Prostate gland (tissue), 2 donors: ENCODE measurements around the gene C8B.

- PRO-cap = no peak
- RAMPAGE, long total RNA, 2 experiments = no peak in any of the 2 experiments
Observed at GRCh38 chr1:56508035-56509385, 70.9 kb downstream of the PLPP3 start.

GRCh38 chr1:56530517-56531283 lies 48.7 kb downstream of the PLPP3 start:
- PRO-cap = no peak
- RAMPAGE, long total RNA, 2 experiments = no peak in any of the 2 experiments

DNA sequence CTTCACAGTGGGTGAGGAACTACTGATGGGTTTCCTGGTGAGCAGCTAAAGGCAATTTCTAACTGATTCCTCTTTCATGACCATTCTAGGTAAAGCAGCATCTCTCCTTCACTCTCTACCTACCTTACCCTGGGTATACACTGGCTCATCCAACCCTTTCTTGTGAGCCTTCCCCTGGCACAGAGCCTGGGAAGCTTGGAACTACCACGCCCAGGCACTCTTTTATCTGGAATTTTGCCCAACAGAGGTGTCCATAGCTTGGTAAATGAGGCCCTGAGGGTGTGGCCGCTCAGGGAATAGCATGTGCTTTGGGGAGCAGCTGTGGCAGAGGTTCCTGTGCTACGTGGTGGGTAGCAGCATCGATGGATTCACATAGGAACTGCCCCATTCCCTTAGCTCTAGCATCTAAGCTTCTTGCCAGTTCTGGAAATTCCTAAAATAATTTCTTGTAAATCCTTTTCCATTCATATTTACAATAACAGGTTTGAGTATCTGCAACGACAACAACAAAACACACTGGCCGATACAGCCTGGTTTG lies 21.8 kb downstream of the FYB2 start:
- PRO-cap = no peak
- RAMPAGE, long total RNA, 2 experiments = no peak in any of the 2 experiments

GRCh38 chr1:56965510-56966542 lies at the start of gene C8B:
Gene C8B, minus strand, starts transcription at chr1:56966015.
- PRO-cap = no peak
- RAMPAGE, long total RNA, 2 experiments = no peak in any of the 2 experiments

GRCh38 chr1:56967682-56968332 lies 2.0 kb upstream of the C8B start:
- PRO-cap = no peak
- RAMPAGE, long total RNA, 2 experiments = no peak in any of the 2 experiments

DNA sequence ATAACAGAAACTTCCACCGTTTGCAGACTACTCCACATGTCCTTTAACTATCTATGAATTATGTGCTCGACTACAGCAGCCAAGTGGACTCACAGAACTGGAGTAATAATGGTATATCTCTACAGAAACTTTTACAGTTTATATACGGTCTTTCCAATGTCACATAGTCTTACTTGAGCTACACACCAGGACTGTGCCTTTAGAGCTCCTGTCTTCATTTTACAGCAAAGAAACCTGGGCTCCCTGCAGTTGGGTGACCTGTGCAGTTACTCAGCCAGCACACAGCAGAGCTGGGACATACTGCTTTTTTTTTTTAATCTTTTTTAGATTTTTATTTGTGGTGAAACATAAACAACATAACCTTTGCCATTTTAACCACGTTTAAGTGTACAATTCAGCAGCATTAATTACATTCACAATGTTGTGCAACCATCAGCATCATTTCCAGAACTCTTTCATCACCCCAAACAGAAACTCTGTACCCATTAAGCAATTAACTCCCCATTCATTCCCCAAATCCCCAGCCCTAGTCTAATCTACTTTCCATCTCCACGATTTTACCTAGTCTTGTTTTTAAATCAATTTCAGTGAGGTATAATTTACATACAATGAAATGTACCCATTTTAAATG lies 37.5 kb upstream of the C8B start:
- PRO-cap = no peak
- RAMPAGE, long total RNA, 2 experiments = no peak in any of the 2 experiments

DNA sequence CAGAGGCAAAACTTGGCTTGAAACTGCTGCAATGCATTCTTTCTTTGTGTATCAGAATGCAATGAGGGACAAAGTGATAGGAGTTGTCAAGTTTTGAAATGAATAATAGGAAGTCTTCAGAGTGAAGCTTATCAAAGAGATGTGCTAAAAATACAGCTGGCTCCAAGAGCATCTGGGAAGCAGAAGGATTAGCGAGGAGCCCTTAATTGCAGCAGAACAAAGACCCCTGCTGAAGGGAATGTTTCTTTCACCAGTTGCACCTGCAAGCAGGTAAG lies 124.2 kb upstream of the C8B start:
- PRO-cap = no peak
- RAMPAGE, long total RNA, 2 experiments = no peak in any of the 2 experiments

- PRO-cap = unidirectional peak, minus-strand start at chr1:57127470
- RAMPAGE, long total RNA, 2 experiments = no peak in any of the 2 experiments
Observed at GRCh38 chr1:57127417-57127616, 161.5 kb upstream of the C8B start.

GRCh38 chr1:57622913-57623544 lies 199.2 kb upstream of the DAB1 start:
- PRO-cap = no peak
- RAMPAGE, long total RNA, 2 experiments = no peak in any of the 2 experiments

DNA sequence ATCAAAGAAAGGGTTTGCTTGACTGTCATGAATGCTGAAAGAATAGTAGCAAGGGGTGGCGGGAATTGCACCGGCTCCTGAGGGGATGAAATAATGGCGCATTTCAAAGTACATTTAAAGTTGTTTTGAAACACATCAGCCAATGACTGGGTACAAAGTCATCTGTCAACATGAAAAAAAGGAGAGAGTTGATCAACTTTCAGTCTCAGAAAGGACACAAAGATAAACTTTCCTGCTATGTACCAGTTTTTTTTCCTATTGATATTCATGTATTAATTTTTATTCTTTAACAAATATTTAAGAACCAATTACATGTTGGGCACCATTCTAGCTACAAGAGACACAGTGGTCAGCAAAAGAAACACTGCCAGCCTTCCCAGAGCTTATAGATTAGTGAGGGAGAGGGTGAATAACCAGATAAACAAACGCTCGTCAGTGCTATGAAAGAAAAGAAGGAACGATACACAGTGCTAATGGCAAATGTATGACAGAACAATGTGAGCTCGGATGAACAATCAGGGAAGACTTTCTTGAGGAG lies 99.3 kb downstream of the OMA1 start:
- PRO-cap = no peak
- RAMPAGE, long total RNA, 2 experiments = no peak in any of the 2 experiments

DNA sequence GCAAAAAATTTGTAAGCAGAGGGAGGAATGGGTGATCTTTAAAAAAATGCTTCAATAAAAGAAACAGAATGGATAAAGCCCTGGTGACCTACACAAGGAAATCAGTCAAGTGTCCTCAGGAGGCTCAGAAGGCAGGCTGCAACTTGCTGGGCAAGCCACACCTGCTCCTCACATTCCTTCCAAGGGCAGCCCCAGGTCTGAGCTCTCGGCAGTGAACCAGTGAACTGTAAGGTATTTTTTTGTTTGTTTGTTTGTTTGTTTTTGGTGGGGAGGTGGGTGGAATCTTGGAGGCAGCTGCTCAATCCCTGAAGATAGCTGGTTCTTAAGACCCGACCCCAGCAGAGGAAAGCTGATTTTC lies 4.3 kb downstream of the TACSTD2 start:
- PRO-cap = unidirectional peak, plus-strand start at position 182 of the sequence
- RAMPAGE, long total RNA, 2 experiments = no peak in any of the 2 experiments

DNA sequence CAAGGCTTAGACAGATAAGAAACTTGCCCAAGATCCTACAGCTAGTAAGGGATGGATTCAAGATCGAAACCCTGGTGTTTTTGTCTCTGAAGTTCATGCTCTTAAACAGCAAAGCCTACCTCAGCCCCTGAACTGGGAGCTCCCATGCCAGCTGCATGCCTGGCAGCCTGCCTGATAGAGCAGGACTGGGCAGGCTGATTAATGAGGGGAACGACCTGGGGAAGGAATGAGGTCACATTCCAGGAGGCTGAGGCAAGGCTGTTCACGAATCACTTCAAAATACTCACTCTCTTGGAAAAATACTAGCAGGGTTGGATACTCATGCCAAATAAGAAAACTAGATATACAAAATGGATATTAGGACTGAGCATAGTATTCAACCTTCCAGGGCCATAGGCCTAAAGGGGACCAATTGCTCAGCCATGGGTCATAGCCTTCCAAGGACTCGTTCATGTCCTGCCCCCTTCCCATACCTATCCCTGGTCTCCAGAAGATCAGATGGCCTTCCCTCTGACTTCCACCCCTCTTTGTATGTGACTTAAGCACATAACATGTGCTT lies 15.5 kb upstream of the TACSTD2 start:
- PRO-cap = no peak
- RAMPAGE, long total RNA, 2 experiments = no peak in any of the 2 experiments

GRCh38 chr1:58659358-58660097 lies 40.3 kb downstream of the MYSM1 start:
- PRO-cap = no peak
- RAMPAGE, long total RNA, 2 experiments = no peak in any of the 2 experiments

DNA sequence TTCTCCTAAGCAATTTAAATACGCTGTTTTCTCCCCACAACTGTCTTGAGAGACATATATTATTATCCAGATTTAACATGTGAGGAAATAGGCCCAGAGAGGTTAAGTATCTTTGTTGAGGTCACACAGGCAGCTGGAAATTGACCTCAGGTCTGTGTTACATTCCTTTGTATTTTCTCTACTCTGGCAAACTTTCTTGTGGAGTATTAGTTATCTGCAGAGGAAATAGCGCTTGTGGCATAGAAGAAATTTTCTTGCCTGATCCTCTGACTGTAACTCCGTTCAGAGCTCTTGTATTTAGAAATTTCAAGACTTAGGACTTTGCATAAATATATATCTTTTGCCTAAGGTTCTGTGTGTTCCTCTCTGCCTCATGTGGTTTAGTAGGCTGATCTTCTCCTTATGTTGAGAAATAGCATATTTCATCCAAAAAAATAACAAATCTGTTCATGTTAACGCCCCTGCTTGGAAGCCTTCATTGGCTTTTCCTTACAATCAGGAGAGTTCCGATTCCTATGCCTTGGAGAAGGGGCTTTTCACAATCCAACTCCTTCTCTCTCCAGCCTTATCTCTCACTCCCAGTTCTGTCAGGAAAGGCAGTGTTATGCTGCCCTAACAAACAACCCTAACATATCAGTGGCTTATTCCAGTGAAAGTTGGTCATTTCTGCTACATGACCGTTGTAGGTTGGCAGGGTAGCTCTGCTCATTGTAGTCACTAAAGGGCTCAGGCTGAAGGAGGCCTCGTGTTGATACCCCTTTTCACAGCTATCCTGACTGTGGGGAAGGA lies 2.5 kb upstream of the JUN start:
- PRO-cap = no peak
- RAMPAGE, long total RNA, 2 experiments = no peak in any of the 2 experiments

- PRO-cap = bidirectional peak, plus-strand start at chr1:58903753, minus-strand start at chr1:58903737; bidirectional peak, plus-strand start at chr1:58903969, minus-strand start at chr1:58903867; bidirectional peak, plus-strand start at chr1:58904211, minus-strand start at chr1:58904100
- RAMPAGE, long total RNA, 2 experiments = no peak in any of the 2 experiments
Observed at GRCh38 chr1:58903139-58904517, 119.8 kb upstream of the JUN start.

GRCh38 chr1:58928500-58929040 lies 144.7 kb upstream of the JUN start:
- PRO-cap = no peak
- RAMPAGE, long total RNA, 2 experiments = no peak in any of the 2 experiments

GRCh38 chr1:58941669-58942079 lies 157.8 kb upstream of the JUN start:
- PRO-cap = no peak
- RAMPAGE, long total RNA, 2 experiments = no peak in any of the 2 experiments

GRCh38 chr1:59015614-59016246 lies 231.9 kb upstream of the JUN start:
- PRO-cap = unidirectional peak, minus-strand start at chr1:59015919
- RAMPAGE, long total RNA, 2 experiments = no peak in any of the 2 experiments

DNA sequence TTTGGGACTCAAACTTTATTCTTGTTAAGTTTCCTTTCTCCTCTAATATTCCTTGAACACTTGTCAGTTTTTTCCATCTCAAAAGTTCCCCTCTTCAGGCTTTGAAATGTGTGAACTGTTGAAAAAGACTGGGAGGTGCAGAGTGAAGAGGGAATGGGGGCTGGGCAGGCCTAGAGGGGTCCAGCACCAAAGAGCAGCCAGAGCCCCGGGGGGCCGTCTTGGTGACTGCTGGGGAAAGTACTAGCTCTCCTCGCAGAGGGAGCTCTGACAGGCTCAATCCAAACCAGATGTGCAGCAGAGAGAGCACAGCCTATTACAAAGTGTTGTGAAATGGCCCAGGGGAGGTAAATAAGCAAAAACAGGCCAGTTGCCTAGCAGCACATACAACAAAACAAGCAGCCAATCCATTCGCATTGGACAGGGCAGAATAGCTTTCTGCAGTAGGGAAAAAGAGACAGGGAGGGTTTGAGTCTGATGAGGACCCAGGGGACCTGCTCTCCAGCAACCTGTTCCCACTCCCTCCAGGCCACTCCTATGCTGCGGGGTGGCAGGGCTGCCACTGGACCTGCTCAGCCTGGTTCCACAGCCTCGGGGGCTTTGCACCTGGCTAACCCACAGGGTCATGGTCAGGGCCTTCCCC lies 239.7 kb upstream of the FGGY start:
- PRO-cap = no peak
- RAMPAGE, long total RNA, 2 experiments = no peak in any of the 2 experiments

DNA sequence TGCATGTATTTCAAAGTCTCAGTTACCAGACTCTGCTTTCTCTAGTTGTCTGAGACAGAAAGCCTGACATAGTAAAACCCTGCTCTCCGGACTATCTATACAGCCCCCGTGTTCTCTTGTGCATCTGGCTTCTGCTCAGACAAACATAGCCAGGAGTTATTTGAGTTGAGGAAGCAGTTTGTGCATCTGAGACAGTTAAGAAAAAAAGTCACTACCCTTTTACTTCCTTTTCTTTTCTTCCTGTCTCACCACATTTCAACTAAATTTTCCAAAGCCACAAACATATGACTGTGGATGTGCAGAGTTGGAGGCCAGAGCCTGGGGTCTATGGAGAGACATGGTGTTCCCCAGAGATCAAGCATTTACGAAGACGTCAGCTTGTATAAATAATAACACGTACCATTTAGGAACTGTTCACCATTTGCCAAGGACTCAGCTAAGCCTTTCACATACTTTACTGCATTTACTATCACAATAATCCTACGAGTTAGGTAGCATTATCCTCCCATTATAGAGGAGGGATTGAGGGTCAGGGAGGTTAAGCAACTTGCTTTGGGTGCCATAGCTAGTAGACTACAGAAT lies 158.4 kb upstream of the FGGY start:
- PRO-cap = no peak
- RAMPAGE, long total RNA, 2 experiments = no peak in any of the 2 experiments